H4 (cell line): ENCODE data around the genes NTNG1 and FNDC7.

DNA sequence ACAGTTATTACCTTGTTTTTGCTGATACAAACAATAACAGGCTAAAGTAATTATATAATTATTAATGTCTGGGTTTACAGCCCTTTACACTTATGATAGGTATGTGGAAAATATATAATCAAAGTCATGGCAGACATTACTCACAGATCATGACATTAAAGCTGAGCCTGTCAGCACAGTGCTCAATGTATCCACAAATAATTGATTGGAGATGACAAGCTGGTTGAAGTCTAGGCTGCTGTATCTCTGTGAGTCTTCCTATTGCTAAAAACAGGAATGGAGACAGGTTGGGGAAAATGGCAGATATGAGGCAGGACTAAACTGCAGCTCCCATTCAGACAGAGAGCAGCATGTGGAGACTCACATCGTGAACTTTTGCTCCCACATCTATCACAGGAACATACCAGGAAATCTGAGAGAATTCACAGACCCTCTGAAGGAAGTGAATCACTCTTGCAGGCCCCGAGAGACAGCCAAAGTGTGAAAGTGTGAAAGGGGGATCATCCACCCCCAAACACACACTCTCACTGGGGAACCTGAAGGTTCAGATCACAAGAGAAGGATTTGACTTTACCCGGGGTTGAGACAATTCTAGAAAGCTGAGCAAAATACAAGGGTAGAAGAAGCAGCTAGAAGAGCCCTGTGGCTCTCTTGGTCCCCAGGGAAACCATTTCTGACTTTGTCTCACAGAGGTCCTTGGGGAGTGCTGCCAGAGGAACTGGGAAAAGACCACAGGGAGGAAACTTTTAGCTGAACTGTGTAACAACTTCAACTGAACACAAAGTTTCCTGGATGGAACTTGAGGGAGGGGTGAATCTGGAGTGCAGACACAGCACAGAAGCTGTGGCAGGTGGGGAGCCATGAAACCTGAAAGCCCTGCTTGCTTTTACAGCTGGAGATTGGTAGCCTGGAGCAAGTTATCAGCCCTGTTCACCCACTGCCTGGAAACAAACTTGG lies 173.4 kb downstream of the S1PR1 start:
- RAMPAGE, long total RNA: no peak

- RAMPAGE, long total RNA: no peak
These were observed 10.5 kb downstream of the RNPC3 start for GRCh38 chr1:103535985-103536424.

DNA sequence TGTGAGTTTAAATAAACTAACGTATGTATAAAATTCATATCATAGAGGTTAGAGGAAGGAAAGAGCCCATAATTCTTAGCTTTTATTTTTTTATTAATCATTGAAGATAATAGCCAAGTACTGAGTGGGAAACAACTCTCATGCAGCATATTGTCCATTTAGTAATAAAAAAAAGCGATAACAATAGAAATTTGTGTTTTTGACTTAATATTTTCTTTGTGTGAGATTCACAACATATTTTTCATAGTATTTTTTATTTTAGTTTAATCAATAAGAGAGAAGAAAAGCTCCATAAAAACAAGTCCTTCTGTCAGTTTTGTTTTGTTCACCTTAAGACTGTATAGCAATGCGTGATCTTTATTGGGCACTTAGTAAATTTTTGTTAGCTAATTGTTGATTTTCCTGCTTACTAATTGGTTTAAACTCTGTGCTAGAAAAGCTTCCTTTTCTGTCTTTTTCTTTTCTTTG lies 1280.3 kb upstream of the PRMT6 start:
- RAMPAGE, long total RNA: no peak

- RAMPAGE, long total RNA: no peak
These were observed at the start of gene NTNG1 for GRCh38 chr1:107140720-107141331. Gene NTNG1 (plus strand): TSS chr1:107141039.

- RAMPAGE, long total RNA: no peak
These were observed 274.5 kb downstream of the NTNG1 start for GRCh38 chr1:107415247-107415748.

DNA sequence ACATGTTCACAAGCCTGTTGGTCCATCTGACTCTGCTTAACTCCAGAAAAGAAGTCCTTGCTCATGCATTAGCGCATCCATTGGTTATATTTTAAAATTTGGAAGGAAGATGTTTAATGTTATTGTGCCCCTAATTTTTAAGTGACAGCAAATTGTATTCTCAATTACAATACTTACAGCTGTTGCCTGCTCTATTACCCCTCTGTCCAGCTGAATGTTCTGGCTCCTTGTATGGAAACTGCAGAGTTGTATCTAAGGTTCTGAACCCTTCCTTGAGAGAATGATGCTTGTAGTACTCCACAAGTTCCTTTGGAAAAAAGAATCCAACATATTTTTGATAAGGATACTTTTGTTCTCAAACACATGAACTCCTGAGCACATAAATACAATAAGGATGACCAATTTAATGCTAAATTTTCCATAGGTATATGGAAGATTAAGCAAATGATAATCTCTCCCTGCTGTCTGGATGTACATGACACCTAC lies 368.9 kb downstream of the VAV3 start:
- RAMPAGE, long total RNA: no peak

GRCh38 chr1:107687795-107688959 lies 276.8 kb downstream of the VAV3 start:
- RAMPAGE, long total RNA: start-site peak on the minus strand at chr1:107688499-107688504, 32 reads

- RAMPAGE, long total RNA: no peak
These were observed 178.8 kb downstream of the VAV3 start for GRCh38 chr1:107785896-107786934.

GRCh38 chr1:107877792-107878036 lies 87.3 kb downstream of the VAV3 start:
- RAMPAGE, long total RNA: no peak

- RAMPAGE, long total RNA: no peak
These were observed 88.2 kb upstream of the VAV3 start for GRCh38 chr1:108053077-108053621.

- RAMPAGE, long total RNA: no peak
These were observed 114.6 kb upstream of the VAV3 start for GRCh38 chr1:108079513-108080139.

- RAMPAGE, long total RNA: no peak
These were observed 2.7 kb upstream of the EEIG2 start for GRCh38 chr1:108557234-108557587.

- RAMPAGE, long total RNA: no peak
These were observed 40.6 kb downstream of the EEIG2 start for GRCh38 chr1:108600579-108600834.

DNA sequence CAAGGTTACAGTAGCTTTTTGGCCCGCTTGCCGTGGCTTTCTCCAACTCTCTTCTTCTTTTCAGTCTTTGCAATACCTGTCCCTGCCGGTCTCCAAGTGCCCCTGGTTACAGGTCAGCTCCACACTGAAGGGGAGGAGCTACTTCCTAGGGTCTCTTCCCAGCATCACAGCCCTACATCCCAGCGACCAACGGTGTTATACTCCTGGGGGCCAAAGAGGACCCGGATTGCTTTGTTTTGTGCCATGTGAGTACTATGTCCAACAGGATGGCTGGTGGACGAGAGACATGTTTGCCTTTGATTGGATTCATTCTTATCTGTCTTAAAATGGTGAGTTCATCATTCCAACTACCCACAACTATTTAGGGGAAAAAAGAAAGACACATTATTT lies at the start of gene FNDC7:
Gene FNDC7, plus strand, starts transcription at position 241 of the 390 bp plus-strand sequence.
- RAMPAGE, long total RNA: no peak

DNA sequence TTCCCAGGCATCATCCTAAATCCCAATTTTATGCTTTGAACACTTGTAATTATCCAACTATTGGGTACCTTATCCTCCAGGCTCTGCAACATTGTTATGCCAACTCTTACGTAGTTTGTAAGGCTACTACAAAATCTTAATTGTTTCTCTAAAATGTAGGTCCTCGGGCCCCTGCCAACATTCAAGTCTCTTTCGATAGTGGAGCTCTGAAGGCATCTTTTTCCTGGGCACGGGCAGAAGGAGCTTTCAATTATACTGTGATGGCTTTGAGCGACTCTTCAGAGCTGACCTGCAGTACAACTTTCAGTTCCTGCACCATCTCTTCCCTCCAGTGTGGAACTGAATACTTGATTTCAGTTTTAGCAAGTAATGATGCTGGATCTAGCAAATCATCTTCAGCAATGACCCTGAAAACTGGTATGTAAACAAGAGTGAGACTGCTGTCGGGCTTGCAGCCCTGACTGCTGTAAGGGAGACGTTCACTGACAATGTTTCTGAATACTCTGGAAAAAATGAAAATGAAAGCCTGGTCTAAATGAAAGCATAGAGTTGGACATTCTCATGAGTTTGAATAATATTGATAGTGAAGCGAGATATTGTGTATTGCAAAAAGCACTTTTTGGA lies 9.6 kb downstream of the FNDC7 start:
- RAMPAGE, long total RNA: no peak

- RAMPAGE, long total RNA: no peak
These were observed 21.0 kb downstream of the GPSM2 start for GRCh38 chr1:108897748-108898146.

DNA sequence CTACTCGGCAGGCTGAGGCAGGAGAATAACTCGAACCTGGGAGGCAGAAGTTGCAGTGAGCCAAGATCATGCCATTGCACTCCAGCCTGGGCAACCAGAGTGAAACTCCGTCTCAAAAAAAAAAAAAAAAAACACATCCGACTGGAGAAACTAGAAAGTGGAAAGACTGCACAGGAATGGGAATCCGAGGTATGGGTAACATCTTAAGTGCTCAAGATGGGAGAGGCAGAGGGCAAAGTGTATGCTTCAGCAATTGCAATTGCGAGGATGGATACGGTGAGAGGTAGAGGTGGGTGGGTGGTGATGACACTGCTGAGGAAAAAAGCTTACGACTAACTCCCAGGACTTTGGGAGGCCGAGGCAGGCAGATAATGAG lies 9.4 kb downstream of the CLCC1 start:
- RAMPAGE, long total RNA: no peak

- RAMPAGE, long total RNA: no peak
These were observed 14.3 kb downstream of the CELSR2 start for GRCh38 chr1:109263626-109264042.

DNA sequence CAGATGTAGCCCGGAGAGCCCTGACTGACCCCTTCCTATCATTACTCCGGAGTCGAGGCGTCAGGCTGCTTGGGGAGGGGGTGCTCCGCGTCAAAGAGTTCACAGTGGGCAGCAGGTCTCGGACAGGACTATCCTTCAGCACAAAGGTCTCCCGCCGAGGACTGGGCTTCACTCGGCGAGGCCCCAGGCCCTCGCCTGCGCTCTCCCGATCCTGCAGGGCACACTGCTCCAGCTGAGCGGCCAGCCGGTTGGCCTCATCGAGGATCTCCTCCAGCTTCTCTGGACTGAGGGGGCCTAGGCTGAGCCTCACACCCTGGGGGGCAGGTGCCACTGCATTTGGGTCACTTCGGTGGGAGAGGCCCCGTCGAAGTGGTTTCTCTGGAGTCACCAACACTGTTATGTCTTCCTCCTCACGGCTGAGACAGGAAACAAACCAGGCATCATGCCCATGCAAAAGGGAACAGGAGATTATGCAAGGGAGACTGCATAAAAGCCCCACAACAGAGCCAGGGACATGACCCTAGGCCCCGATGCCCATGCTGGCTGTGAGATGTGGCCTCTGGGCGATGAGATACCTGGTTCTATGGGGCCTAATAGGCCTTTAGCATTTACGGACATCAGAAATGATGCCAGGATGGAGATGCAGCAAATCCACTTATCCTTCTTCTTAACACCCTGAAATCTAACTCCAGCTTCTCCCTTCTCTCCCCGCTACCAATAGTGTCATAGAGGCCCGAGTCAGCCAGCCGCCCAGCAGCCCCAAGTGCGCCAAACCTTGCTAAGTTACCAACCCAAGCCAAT lies 1.1 kb downstream of the PSRC1 start:
- RAMPAGE, long total RNA: no peak

DNA sequence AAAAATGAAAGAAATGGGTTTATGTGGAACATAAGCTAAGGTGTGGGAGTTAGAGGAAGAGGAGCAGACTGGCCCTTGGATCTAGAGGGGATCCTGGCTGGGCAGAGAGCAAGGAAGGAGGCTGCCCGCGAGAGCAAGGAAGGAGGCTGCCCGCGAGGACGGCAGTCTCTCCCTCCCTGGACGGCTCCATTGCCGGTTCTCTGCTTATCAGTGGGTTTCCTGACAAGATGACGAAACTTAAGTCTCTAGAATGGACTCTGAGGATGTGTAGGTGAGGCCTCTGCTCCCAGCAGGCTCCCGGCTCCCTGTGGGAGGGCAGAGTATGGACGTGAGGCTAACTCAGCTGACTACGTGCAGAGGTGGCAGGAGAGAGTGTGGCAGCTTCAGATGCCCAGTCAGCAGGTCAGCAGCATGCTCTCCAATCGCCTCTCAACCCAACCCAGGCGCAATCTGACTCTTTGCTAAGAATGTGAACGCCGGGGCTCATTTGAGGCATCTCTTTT lies 6.1 kb downstream of the MYBPHL start:
- RAMPAGE, long total RNA: no peak